Colonic mucosa (tissue), 1 donor: ENCODE measurements around the genes SEMA3G, TKT and ERC2.

DNA sequence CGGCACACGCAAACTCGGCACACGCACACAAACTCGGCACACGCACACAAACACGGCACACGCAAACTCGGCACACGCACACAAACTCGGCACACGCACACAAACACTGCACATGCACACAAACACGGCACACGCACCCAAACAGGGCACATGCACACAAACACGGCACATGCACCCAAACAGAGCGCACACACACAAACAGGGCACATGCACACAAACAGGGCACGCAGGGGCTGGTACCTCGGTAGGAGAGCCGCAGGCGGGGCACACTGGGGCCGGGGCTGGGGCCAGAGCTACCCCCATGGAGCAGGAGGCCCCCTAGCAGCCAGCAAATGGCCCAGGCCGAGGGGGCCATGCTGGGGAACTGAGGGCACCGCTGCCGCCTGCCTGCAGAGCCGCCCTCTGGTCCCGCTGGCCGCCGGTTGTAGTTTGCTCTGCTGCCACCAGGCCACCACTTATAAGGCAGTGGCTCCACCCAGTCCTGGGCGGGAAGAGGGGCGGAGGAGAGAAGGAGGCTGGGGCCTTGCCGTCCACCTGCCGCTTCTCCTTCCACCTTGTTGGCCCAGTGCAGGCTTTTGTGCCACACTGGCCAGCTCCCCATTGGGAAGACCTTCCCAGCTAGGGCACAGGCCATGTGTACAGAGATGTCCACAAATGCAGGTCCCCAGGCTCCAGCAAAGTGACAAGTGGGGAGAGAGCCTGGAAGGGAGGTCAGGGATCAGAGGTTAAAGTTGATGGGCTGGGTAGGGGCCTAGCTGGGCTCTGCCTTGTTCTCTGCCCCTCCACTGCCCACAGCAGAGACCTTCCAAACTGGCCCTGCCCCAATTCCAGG lies at the start of gene SEMA3G:
Gene SEMA3G, minus strand, starts transcription at position 431 of the 832 bp plus-strand sequence.
- PRO-cap: bidirectional peak, plus-strand start at position 557 of the sequence, minus-strand start at position 431 of the sequence

DNA sequence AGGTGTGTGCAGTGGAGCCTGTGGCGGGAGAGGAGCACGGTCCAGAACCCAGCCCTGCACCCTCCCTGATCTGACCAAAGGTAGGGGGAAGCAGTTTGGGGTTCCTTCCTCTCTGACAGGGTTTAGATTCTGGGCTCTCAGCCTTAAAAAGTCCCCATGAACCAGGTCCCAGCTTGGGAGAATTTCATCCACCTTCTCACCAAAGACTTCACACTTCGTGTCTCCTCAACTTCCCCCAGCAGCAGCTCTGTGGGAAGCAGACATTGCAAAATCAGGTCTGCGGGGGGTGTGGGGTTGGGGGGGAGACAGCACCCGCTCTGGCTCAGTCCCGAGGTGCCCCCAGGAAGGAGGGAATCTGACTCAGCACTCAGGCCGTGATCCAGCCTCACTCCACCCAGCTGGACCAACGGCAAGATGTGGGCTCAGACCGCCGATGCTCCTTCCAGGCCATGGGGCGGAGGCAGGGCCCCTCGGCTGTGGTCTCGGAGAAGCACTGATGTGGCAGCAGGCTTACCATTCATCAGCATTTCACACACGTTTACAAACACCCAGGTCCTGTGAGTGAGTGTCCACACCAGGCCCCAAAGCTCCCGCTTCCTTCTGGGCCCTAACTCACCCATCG lies 3.0 kb downstream of the STAB1 start:
- PRO-cap: no peak

- PRO-cap: no peak
Observed at GRCh38 chr3:52524936-52525621, 8.6 kb downstream of the NT5DC2 start.

- PRO-cap: no peak
Observed at GRCh38 chr3:52670444-52671228, 15.2 kb upstream of the GNL3 start.

DNA sequence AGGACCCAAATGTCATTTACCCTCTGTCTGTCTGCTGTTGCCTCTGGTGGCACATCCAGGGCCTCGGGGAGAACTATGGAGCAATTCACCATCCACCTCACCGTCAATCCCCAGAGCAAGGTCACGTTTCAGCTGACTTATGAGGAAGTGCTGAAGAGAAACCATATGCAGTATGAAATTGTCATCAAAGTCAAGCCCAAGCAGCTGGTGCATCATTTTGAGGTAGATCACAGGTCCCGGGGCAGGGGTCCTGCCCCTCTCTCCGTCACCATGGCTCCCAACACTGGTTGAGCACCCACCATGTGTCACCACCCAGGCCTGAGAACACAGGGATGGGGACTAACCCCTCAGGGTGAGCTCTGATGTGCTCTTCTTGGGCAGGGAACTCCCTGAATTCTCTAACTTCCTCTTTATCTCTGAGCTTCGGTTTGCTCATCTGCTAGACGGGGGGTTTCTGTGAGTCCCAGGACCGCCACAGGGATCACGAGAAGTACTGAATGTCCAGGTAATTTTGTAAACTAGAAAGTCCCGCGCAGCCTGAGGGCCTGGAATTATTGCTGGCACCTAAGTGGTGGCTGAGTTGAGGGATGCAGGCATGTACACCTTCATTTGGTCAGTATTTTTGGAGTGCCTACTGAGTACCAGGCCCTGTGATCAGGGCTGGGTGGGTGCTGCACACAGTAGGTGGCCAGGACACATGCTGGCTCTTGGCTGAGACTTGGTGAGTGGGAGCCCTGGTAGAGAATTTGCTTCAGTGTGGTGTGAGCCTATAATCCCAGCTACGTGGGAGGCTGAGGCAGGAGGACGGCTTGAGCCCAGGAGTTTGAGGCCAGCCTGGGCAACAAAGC lies 2.2 kb downstream of the ITIH1 start:
- PRO-cap: no peak

GRCh38 chr3:52893621-52894149 lies 3.7 kb downstream of the STIMATE start:
- PRO-cap: no peak

DNA sequence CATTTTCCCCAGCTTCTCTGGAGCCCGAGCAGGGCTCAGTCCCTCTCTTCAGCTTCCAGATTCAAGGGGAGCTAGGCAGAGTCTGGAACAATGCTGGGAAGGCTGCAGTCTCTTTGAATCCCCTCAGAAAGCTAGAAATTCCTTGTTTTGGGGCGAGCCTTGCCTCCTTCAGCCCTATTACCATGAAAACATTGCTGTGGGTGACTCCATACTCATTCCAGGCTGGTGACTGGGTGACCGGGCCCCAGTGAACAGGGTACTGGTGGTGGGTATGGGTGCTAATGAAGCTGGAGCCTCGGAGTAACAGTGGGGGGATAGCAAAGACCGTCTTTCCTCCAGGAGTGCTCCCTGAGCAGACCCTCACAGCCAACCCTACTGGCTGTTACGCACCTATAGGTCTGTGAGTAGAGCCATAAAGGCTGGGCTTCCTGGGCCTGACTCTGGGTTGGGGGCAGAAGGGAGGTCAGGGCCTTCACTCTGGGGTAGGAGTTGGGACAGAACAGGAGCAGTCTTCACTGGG lies 4.8 kb downstream of the PRKCD start:
- PRO-cap: no peak

- PRO-cap: no peak
Observed at GRCh38 chr3:53234964-53235427, 20.8 kb downstream of the TKT start.

GRCh38 chr3:53252350-53253114 lies 3.3 kb downstream of the TKT start:
- PRO-cap: no peak

- PRO-cap: bidirectional peak, plus-strand start at chr3:53256180, minus-strand start at chr3:53256016
Observed at GRCh38 chr3:53255379-53256401, at the start of gene TKT. Gene TKT (minus strand): TSS chr3:53256022.

DNA sequence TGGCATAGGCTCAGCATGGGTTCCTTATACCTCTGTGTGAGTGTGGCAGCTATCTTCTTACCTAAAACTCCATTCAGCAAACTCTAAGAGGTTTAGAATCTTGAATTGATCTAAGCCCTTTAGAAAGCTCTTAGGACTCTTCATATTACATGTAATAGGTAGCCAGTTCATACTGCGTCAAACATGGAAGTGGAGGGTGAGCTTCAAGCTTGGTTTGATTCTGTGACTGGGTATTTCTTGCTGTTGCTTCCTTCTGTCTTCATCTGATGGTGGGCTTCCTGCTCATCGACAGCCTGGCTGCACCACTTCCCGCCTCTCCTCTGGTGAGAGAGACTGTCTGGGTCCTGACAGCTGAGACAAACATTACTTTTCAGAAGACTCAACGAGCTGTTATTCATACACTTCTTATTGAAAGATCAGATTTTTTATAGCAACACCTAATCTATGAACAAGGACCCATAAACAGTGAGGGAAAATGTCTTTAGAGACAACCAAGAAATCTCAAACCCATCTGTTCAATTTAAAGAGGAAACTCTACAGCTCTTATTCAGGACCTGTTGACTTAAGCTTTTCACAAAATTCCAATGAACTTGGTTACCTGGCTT lies 19.4 kb upstream of the TKT start:
- PRO-cap: no peak

DNA sequence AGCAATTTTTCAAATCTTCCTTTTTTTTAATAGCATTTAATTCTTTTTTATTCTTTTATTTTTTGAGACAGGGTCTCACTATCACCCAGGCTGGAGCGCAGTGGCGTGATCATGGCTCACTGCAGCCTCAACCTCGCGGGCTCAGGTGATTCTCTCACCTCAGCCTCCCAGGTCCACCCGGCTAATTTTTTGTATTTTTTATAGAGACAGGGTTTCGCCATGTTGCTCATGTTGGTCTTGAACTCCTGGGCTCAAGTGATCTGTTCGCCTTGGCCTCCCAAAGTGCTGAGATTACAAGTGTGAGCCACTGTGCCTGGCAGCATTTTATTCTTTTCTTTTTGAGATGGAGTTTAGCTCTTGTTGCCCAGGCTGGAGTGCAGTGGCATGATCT lies 11.6 kb downstream of the DCP1A start:
- PRO-cap: no peak

DNA sequence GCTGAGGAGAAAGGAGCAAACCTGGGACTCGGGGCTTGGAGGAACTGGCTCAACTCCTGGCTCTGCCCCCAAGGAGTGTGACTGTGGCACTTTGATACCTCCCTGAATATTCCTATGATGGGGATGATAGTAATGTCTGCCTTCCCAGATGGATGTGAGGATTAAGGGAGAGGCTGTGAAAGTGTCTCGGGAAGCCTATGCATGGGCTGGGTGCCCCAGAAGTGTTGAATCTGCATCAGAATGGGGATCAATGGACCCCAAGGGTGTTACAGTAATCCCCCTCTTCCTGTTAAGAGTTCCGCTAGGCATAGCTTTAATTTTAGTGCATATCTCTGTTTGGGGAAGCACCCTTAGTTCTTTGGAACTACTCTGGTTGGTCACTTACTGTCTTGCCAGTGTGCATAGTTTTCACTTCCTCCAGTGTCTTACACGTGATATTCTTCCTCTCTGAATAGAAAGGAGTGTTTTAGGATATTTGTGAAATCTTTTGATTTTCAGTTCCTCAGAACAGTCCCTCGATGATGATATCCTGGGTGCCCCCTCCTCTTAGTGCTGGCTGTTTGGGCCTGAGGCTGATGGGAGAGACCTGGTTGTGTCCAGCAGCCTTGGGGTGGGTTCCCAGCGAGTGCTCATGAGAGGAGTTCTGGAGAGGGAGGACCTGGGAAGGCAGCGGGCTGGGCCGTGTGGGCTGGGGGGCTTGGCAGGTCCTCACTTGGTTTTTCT lies 97.5 kb downstream of the CHDH start:
- PRO-cap: no peak

- PRO-cap: no peak
Observed at GRCh38 chr3:53880350-53880852, 1.6 kb downstream of the ACTR8 start.

- PRO-cap: no peak
Observed at GRCh38 chr3:54953968-54954533, 26.2 kb upstream of the LRTM1 start.

GRCh38 chr3:55134943-55135142 lies 207.0 kb upstream of the LRTM1 start:
- PRO-cap: no peak

DNA sequence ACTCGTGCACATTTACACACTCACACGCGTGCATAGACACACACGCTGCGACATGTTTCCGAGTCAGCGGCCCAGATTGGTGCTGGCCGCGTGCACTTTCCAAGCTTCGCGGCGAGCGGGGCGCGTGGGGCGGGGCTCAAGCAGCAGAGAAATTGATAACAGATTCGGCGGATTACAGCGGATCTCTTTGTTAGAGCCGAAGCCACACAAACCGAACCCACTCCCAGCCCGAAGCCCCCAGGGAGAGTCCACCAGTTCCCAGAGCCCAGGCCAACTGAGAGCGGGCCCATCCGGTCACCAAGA lies 4.2 kb downstream of the WNT5A start:
- PRO-cap: no peak

GRCh38 chr3:55485918-55486750 lies 972 bp downstream of the WNT5A start:
- PRO-cap: bidirectional peak, plus-strand start at chr3:55486674, minus-strand start at chr3:55486513

GRCh38 chr3:55624034-55624839 lies 137.1 kb upstream of the WNT5A start:
- PRO-cap: no peak

DNA sequence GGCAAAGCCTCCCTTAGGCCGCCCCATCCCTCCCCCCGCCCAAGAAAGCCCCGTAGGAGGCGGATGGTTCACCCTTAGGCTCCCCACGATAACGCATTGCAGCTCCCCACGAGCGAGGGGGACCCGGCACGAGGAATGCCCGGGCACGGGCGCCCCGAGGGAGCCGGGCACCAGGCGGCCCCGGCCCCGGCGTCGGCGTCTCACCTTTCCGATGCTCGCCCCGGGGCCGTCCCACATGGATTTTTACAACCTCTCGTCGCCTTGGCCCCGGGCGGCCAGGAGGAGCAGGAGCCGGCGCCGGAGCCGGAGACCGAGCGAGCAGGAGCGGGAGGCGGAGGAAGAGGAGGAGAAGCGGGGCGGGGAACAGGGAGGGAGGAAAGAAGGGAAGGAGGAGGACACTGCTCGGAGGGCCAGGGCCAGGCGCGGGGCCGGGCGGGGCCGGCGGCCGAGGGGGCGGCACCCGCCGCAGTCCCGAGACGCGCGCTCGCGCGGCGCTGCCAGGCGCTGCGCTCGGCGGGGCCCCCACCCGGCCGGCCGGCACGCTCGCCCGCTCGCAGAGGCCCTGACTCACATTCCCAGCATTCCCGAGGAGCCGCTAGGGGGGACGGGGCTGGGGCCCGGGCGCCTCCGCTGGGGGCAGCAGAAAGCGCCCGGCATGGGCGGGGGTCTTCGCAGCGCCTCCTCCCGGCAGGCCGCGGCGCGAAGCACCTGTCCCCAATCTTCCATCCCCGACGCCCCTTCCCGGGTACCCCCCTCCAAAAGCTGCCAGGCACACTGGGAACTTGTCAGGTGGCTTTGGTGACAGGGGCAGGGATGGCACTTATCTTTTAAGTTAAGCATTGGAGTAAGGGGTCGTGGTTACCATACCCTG lies at the start of gene ERC2:
Gene ERC2, minus strand, starts transcription at position 424 of the 871 bp plus-strand sequence.
- PRO-cap: bidirectional peak, plus-strand start at position 438 of the sequence, minus-strand start at position 376 of the sequence